Measurements from ENCODE around the gene NAPSA.

GRCh38 chr19:49627719-49628162, 12.2 kb downstream of the RRAS start:
- PRO-cap: no peak

- PRO-cap: bidirectional peak, plus-strand start at chr19:49638262, minus-strand start at chr19:49638095
These were observed 1.7 kb downstream of the RRAS start for GRCh38 chr19:49637808-49638999.

GRCh38 chr19:49672001-49672713, 4.9 kb upstream of the PRMT1 start:
- PRO-cap: no peak

DNA sequence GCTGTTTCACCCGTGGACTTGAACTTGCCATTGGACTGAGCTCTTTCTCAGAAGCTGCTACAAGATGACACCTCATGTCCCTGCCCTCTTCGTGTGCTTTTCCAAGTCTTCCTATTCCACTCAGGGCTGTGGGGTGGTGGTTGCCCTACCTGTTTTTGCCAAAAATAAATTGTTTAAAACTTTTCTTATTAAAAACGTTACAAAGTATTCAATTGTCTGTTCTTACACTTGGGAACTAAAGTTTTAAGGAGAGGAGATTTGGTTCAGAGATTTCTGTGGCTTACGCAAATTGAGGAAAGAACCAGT, 3.4 kb upstream of the PRMT1 start:
- PRO-cap: no peak

- PRO-cap: no peak
These were observed 3.7 kb upstream of the ADM5 start for GRCh38 chr19:49685661-49686153.

GRCh38 chr19:49690391-49690847, 497 bp upstream of the CPT1C start:
- PRO-cap: no peak

GRCh38 chr19:49728578-49729131, 34.5 kb downstream of the TSKS start:
- PRO-cap: no peak

DNA sequence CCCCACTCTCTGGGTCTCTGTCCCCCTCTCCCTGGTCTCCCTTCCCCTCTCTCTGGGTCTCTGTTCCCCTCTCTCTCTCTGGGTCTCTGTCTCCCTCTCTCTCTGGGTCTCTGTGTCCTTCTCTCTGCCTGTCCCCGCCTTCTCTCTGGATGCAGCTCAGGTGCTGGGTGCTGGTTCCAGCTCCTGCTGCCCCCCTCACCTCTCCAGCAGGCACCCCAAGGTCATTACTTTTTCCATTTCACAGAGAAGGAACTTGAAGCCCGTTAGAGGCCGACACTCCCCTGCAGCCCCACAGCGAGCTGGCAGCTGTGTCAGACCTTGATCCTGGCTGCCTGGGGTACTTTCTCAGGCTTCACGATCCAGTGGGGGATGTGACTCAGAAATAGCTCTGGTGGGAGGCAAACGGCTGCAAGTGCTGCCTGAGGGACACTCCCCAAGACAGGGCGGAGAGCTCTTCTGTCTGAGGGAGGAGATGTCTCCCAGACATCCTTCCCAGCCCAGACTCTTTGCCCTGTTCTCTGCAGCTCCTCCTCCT, 4.9 kb downstream of the TSKS start:
- PRO-cap: no peak

- PRO-cap: no peak
These were observed 6.3 kb downstream of the IL4I1 start for GRCh38 chr19:49889982-49891160.

DNA sequence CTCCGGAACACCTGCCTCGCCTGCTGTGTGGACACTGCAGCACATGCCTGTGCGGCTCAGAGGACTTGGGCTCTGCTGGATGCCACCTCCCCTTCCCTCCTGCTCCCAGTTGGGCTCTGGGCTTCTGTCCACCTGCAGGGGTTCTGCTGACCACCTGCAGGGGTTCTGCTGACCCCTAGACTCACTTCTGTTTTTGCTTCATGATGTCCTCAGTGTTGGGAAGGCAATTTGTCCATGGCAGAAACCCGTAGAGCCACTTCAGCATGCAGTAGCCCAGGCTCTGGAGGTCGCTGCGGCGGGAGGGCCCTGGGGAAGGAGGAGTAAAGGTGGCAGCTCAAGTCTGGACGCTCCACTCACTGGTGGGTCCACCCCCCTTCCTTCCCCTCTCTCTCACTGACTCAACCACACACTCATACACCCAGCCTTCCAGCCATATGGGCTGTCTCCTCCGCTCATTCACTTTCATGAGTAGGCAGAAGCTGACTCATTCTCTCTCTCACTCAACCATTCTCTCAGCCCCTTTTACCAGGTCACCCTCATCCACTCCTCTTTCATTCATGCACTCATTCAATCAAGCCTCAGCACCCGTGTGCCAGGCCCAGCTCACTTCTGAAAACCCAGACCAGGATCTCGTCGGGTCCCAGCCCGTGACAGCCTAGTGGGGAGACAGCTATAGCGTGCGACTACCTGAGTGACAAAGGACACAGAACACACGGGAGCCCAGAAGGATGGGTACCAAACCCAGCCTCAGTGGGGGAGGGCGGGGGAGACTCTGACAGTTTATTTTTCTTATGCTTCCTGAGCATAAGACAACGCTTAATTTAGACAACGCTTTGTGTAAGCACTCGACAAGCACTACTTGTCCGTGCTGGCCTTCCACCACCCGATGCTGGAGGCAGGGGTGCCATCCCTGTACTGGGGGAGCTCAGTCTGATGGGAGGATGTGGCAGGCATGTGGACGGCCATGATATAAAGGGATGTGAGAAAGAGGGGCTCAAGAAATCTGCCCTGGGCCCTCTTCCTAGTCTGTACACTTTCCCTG, 27.5 kb upstream of the SIGLEC11 start:
- PRO-cap: no peak

- PRO-cap: unidirectional peak, minus-strand start at chr19:50051031
These were observed 25.1 kb downstream of the ZNF473 start for GRCh38 chr19:50050728-50051422.

DNA sequence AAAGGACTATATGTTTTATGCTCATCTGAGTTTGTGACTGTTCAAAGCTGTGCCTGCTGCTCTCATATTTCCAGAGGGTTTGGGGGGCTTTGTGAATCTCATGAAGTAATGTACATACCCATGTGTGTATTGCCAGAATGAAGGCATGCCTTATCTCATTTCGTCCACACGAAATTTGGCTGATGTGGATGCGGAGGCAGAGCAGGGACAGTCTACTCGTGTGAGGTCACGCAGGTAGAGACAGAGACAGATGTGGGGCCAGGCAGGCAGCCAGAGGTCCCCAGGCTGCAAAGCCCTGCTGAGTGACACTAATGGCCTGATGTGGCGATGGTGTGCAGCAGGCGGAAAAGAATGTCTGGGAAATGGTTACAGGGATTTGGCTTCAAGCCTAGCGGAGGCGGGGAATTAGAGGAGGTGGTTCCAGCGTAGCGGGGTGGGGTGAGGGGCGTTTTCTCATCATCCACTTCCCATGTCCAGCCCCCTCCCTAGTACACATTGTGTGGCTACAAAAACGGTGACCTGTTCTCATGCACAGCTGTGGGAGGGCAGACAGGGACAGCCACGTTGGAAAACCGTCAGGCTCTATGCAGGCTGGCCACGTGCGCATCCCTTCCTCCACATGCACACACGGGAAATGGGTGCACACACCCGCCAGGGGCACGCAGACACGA, 4.3 kb upstream of the IZUMO2 start:
- PRO-cap: no peak

DNA sequence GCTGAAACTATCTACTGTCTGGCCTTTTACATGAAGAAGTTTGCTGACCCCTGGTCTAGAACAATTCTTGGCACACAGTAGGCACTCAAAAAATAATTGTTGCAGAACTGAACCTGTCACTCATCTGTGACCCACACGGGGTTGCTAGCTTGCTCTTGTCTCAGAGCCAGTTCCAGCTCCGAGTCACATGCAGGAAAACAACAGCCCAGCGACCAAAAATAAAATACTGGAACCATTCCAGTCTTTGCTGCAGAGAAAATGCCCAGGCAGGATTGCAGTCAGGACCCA, 4.8 kb upstream of the MYH14 start:
- PRO-cap: no peak

- PRO-cap: bidirectional peak, plus-strand start at chr19:50215529, minus-strand start at chr19:50215392
These were observed 11.5 kb downstream of the MYH14 start for GRCh38 chr19:50214524-50215621.

DNA sequence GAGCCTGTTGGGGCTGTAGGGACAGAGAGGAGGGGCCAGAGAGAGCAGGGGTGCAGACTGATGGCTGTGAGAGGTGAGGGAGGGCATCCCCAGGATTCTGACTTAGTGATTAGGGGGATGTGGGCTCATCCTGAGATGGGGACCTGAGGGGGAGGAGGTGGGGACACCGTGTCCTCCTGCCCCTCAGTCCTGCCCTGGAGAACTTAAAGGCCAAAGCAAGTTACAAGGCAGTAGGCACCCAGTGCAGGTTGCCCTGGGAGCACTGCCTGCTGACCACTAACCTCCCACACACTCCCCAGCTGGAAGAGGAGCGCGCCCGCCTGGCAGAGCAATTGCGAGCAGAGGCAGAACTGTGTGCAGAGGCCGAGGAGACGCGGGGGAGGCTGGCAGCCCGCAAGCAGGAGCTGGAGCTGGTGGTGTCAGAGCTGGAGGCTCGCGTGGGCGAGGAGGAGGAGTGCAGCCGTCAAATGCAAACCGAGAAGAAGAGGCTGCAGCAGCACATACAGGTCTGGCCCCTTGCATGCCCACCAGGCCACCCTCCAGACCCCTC, 61.2 kb downstream of the KCNC3 start:
- PRO-cap: no peak

DNA sequence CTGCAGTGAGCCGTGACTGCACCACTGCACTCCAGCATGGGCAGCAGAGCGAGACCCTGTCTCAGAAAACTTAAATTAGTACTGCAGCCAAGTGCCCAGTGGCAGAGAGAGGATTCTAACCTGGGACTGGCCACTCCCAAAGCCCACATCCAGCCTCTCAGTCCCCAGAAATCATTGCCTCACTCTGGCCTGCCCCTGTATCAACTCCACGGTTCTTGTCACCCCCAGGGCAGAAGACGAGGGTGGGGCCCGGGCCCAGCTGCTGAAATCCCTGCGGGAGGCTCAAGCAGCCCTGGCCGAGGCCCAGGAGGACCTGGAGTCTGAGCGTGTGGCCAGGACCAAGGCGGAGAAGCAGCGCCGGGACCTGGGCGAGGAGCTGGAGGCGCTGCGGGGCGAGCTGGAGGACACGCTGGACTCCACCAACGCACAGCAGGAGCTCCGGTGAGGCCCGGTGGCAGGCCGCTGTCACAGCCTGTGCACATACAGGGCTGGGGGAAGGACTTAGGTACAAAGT, 53.4 kb downstream of the KCNC3 start:
- PRO-cap: no peak

- PRO-cap: no peak
These were observed 12.1 kb upstream of the KCNC3 start for GRCh38 chr19:50341273-50341619.

GRCh38 chr19:50365312-50366324, at the start of gene NAPSA:
NAPSA (minus strand) TSS chr19:50365639.
- PRO-cap: no peak

- PRO-cap: unidirectional peak, plus-strand start at chr19:50417874
These were observed 1.1 kb upstream of the SPIB start for GRCh38 chr19:50417577-50418116.

DNA sequence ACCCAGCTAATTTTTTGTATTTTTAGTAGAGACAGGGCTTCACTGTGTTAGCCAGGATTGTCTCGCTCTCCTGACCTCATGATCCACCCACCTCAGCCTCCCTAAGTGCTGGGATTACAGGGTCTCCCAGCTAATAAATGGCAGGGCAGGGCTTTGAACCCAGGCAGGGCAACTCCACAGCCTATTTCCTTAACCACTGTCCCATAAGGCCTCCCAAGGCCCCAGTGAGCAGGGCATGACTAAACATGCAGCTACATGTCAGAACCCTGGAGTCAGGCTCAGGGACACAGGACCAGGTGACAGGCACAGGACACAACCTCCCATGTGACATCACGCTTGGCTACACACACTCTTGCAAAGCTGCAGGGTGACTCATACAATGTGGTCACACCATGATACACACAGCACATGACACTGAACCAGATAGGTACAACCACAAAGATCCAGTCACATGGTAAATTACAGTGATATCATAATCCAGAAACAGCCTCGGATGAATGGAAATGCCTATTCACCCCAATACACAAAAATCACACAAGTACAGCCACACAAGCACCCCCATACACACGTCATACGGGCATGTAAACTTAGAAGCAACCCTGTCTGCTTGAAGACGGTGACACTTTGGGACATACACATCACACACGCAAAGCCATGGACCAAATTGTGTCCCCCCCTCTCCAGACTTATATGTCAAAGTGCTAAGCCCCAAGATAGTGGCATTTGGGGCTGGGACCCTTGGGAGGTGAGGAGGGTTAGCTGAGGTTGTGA, 14.6 kb downstream of the KLK4 start:
- PRO-cap: no peak